Colon Carcinoma Metastatic in the Brain (tissue), 2 donors: ENCODE results near the genes LBP and SLC32A1.

- PRO-cap, 2 experiments = no peak in any of the 2 experiments
Observed at GRCh38 chr20:36865204-36865663, 1.9 kb upstream of the SOGA1 start.

GRCh38 chr20:36867023-36867254 lies 3.6 kb upstream of the SOGA1 start:
- PRO-cap, 2 experiments = no peak in any of the 2 experiments

GRCh38 chr20:36923694-36924317 lies 27.7 kb downstream of the SAMHD1 start:
- PRO-cap, 2 experiments = no peak in any of the 2 experiments

- PRO-cap, 2 experiments = no peak in any of the 2 experiments
Observed at GRCh38 chr20:37066761-37067328, 29.0 kb downstream of the RBL1 start.

DNA sequence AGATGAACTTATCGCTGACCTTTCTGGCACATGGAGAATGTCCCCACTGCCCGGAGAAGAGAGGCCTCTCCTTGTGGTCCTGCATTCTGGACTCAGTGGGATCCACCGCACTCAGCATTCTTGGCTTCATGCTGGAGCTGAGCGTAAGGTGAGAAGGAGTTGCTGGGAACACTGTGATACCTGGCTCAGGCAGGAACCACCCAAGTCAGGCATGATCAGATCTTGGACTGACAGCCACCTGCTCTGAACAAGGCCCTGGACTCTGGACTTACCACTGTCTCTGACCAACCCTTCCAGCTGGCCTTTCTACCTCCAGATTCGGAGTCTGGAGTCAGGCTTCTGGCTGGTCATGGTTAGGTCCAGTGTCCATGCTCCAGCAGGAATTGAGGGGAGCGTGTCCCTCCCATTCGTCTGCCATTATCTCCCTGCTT lies 5.7 kb upstream of the MANBAL start:
- PRO-cap, 2 experiments = peak in 1 of 2 experiments; most common plus-strand start position 315 of the sequence (in 1); most common minus-strand start position 229 of the sequence (in 1)

DNA sequence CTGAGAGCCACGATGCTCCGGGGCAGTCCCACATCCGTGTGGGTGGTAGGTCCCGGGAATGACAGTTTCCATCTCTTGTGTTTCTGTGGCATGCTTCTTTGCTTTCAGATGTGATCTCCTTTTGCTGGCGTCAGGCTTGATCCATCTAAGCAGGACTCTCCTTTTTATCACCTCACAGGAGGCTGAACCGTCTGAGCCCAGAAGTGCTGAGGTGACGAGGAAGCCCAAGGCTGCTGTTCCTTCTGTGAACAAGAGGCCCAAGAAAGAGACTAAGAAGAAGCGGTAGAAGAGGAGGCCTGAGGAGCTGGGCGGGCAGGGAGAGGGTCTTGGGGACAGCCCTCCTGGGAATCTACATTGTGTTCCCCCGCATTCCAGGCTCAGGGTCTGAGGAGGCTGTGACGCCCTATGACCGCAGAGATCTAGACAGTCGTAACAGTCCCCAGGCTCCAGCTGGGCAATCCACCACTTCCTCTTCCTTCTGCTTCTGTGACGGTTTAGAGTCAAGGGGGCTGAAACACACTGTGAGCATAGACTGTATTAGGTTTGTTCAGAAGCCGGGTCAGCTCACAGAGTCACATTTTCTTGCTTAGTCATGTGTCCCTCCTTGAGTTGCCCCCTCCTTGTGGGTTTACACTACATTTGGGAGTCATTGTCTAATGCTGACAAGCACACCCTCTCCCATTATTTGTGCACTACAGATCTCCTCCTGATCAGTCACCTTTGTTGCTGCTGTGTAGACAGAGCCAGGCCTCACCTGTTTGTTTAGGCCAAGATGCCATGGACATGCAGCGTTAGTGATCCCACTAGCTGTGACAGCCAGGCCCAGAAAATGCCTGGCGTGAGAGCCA lies 26.9 kb downstream of the MANBAL start:
- PRO-cap, 2 experiments = no peak in any of the 2 experiments

GRCh38 chr20:37354372-37355242 lies 8.7 kb downstream of the SRC start:
- PRO-cap, 2 experiments = no peak in any of the 2 experiments

- PRO-cap, 2 experiments = no peak in any of the 2 experiments
Observed at GRCh38 chr20:37510453-37511659, 10.2 kb upstream of the NNAT start.

DNA sequence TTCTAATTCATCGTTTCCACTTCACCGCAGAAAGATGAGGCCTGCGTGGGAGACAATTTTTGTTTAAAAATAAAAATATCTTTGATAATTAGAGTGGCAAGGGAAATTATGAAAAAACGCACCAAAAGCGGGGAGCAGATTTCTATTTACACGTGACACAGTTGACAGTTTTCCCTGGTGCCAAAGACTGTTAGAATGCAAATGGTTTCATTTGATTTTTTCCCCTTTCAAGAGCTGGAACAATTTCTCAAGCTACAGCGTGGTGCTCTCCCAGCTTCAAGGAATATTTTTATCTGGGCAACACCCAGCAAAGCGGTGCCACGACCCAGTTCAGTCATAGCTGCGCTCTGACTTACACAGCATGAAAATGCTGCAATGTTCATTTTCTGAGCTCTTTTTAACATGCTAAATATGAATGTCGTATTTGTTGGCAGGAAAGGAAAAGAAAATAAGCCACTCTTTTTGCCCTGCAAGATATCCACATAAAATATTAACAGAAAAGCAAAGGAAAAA lies 47.3 kb downstream of the TTI1 start:
- PRO-cap, 2 experiments = no peak in any of the 2 experiments

DNA sequence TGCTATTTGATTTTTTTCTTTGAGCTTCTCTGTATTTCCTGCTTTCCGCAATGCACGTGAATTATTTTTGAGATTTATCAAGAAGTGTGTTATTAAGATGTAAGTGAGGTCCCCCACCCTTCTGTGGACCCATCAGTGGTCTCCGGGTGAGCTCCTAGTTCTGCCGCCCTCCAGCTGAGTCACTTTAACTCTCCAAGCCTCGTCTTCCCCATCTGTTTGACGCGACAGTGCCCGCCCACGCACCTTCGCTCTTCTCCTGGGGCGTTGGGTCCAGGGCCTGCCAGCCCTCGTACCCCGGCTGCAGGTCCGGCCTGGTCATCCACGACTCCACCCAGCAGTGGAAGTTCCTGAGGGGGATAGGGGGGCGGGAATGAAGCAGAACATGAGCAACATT lies 24.0 kb downstream of the TGM2 start:
- PRO-cap, 2 experiments = no peak in any of the 2 experiments

DNA sequence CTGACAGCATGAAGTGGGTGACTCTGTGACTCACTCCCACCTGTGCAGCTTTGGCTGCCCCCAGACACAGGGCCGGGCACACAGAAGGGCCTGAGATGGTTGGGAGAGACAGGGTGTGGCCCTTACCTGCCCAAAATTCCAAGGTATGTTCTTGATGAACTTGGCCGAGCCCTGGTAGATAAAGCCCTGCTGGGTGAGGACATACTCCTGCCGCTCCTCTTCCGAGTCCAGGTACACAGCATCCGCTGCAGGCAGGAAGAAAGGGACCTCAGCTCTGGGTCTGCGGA lies 14.3 kb downstream of the TGM2 start:
- PRO-cap, 2 experiments = no peak in any of the 2 experiments

- PRO-cap, 2 experiments = no peak in any of the 2 experiments
Observed at GRCh38 chr20:38161230-38161735, 3.8 kb downstream of the TGM2 start.

- PRO-cap, 2 experiments = no peak in any of the 2 experiments
Observed at GRCh38 chr20:38162619-38163363, 2.3 kb downstream of the TGM2 start.

DNA sequence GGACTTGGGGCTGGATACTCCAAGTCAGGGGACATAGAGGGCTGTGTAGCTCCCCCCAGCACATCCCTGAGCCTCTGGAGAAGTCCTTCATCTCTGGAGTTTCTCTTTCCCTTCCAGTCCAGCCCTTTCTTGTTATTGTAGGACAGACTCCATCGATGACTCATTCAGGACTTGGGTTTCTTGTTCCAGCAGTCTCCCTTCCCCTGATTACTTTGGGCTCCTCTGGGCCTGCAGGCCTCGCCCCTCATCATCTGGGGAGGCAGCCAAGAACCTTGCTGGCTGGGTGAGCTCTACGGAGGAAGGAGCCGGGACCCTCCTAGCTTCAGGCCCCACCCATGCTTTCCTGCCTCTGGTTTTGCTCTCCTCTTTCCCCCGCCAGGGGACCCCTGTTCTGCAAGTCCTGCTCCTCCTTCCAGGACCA lies 10.6 kb upstream of the KIAA1755 start:
- PRO-cap, 2 experiments = no peak in any of the 2 experiments

DNA sequence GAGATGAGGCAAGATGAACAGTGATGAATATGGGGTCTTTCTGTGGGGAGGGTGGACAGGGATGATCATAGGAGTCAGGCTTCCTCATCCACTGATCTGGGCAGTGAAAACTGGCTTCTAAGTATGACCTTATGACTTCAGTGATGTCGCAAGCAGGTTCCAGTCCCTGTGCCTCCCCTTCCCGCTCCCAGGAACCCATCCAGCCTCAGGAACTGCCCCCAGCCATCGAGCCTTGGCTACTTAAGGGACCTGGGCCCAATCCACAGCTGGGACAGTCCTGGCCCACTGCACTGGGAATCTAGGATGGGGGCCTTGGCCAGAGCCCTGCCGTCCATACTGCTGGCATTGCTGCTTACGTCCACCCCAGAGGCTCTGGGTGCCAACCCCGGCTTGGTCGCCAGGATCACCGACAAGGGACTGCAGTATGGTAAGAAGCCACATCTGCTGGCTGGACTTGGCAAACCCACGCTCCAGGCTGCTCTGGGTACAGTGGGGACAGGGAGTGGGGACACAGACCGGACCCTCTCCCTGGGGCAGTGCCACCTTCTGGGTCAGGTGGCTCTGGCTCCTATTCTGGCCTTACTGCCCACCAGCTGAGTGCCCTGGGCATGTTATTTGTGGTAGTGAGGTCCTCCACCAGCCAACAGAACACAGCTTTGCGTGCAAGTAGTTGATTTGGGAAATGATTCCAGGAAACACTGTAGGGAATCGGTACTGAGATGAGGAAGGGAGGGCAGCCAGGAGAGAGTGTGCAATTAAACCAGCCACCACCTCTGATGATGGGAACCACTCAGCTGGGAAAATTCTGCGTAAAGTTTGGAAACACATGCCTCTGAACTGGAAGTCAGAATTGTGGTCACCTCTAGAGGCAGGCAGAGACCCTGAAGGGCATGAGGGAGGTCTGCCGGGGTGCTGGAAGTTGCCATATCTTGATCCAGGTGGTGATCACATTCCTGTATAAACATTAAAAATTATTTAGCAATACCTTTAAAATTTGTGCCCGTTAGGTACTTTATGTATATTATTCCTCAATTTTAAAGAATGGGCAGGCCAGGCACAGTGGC lies at the start of gene LBP:
Gene LBP, plus strand, starts transcription at position 269 of the 1,064 bp plus-strand sequence.
- PRO-cap, 2 experiments = no peak in any of the 2 experiments

GRCh38 chr20:38541605-38542163 lies 39.3 kb upstream of the ADIG start:
- PRO-cap, 2 experiments = no peak in any of the 2 experiments

DNA sequence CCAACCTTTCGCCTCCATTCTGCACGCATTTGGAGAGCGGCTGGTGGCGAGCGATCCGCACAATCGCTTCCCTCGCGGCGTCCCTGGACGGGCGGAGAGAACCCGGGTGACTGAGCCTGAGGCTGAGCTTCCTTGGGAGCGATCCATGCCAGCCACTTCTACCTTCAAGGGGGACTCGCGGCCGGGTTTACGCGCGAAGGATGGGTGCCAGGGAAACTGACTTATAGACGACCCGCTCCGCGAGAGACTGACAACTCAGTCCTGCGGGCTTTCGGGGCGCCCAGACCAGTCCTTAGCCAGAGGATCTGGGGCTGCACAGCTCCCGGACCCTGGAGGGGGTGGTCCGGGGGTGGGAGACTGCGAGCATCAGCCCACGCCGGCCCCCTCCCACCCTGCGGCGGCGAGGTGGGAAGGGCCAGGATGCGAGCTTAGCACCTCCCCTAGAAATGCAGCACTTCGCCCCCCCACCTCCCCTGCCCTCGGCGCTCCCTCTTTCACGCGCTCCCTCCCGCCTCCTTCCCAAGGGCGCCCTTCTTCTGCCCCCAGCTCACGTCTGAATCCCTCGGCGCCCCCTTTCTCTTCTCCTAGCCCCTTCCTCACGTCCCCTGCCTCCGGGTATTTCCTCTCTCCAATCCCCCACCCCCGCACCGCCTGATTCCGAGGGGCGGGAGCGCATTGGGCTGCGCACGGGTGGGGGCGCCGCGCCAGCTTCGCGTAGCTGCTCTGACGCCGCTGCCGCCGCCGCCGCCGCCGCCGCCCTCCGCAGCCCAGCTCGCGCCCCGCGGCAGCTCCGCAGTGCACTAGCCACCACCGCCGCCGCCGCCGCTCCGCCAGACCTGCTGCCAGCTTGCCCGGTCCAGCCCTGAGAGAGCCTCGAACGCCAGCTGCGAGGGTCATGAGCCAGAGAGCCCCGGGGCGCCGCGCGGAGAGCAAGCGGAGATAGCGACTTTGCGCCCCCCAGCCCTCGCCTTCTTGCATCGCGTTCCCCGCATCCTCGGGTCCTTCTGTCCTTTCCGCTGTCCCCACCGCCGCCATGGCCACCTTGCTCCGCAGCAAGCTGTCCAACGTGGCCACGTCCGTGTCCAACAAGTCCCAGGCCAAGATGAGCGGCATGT lies at the start of gene SLC32A1:
Gene SLC32A1, plus strand, starts transcription at position 795 of the 1,115 bp plus-strand sequence.
- PRO-cap, 2 experiments = no peak in any of the 2 experiments

- PRO-cap, 2 experiments = peak in 1 of 2 experiments; most common minus-strand start chr20:38731630 (in 1)
Observed at GRCh38 chr20:38731577-38731941, 7.3 kb downstream of the SLC32A1 start.

GRCh38 chr20:38874471-38875586 lies 51.4 kb upstream of the FAM83D start:
- PRO-cap, 2 experiments = no peak in any of the 2 experiments

GRCh38 chr20:38931361-38931777 lies 5.2 kb downstream of the FAM83D start:
- PRO-cap, 2 experiments = no peak in any of the 2 experiments